Right cardiac atrium (tissue), 1 donor: ENCODE data around the gene SPDYC.

DNA sequence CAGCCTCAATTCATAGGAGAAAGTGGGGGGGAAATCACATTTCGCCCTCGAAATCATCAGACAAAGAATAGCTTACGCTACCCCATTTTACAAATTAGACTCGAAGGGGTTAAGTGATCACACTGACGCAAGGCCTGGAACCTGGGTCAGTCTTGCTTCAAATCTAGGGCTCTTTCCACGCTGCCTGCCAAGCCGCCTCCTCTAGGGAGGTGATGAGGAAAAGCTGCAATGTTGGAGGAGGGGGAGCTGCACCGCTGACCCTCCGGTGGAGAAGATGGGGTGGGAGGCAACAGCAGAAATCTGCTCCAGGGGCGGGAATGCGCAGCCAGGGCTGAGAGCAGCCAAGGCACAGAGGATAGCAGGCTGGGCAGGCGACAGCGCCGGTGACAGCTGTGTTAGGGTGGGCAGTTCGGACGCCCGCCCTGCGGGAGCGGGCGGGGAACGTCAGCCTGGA is 608 bp downstream of the SYVN1 start:
- PRO-cap = no peak

GRCh38 chr11:65169984-65170475 is at the start of gene SPDYC:
Gene SPDYC (plus strand): TSS chr11:65170233.
- PRO-cap = no peak

DNA sequence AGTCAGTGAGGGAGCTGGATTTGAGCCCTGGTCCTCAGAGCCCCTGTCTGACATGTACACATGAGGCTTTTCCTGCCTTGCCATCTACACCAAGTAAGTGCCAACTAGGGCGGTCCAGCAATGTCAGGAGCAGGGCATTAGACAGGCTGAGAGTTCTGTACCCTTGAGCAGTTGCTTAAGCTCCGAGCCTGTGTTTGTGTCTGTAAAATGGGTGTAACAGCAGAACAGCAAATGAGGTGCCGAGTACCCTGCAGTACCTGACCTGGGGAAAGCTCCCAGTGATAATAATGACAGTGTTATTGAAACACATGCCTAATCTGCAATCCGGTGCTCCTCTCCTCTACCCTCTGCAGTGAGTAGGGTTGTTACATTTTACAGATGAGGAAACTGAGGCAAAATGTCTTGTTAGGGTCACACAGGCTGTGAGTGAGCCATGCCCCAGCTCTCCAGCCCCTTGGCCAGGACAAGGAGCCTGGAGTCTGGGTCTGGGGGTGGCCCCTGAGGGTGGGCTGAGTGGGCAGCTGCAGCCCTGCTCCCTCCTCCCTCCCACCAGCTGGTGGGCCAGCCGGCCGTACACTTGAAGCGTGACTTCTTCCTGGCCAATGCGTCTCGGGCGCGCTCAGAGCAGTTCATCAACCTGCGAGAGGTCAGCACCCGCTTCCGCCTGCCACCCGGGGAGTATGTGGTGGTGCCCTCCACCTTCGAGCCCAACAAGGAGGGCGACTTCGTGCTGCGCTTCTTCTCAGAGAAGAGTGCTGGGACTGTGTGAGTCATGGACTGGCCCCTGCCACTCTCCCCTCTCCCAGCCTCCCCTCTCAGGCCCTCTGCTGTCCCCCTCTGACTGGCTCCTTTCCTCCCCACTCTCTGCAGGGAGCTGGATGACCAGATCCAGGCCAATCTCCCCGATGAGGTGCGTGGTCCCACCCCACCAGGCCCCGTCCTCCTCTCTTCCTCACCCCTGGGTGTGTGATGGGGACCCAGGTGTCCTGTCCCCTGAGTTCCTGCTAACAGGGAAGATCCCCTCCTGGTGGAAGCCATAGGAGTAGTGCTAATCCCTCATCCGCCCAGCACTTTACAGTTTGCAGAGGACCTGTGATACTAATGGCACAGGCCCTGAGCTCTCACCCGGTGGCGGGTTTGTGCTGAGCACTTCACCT is 24.6 kb downstream of the CAPN1 start:
- PRO-cap = no peak

DNA sequence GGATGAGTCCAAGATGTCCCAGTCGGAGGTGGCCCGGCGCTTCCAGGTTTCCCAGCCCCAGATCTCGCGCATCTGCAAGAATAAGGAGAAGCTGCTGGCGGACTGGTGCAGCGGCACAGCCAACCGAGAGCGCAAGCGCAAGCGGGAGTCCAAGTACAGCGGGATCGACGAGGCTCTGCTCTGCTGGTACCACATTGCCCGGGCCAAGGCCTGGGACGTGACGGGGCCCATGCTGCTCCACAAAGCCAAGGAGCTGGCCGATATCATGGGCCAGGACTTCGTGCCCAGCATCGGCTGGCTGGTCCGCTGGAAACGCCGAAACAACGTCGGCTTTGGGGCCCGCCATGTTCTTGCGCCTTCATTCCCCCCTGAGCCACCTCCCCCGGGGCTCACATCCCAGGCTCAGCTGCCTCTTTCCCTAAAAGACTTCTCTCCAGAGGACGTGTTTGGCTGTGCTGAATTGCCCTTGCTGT is 1.4 kb downstream of the TIGD3 start:
- PRO-cap = no peak

- PRO-cap = no peak
Observed at GRCh38 chr11:65381739-65382051, 751 bp downstream of the SLC25A45 start.

GRCh38 chr11:65385015-65385619 is 1.3 kb upstream of the FRMD8 start:
- PRO-cap = no peak

- PRO-cap = no peak
Observed at GRCh38 chr11:65412599-65413073, 26.2 kb downstream of the FRMD8 start.

DNA sequence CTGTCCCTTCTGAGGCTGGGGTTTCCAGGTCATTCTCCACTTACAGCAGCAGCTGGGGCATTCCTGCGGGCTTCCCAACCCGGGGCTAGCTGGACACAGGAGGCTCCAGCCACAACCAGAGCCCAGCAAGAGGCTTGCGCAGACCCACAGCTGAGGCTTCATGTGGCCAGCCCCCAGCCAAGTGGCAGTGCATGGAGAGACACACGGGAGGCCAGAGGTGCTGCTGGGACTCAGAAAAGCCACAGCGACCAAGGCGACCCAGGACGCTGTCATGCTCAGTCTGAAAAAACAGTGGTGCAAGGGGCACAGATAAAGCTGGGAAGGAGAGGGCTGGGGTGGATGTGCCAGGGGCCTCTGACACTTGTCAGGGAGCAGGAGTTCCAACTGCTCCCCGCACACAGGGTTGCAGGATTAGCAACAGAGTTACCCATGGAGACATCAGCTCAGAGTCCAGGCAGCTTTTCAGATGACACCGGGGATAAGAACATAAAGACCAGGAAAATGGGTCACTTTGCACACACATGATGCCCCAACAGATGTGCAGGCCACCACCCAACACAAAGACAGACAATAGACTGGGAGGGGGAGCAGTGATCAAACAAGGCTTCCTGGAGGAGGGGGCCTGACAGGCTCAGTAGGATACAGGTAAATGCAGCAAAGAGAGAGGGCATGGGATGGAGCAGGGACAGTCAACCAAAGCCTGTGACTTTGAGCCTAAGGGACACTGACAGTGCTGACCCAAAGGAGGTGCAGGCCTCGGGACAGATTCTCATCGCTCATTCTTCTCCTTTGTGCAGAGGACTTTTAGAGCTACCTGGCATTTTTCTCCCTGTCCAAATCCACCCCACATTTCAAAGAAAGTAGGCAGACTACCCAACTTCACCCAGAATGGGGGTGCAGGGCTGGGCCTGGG is 29.3 kb downstream of the FRMD8 start:
- PRO-cap = unidirectional peak, plus-strand start at position 662 of the sequence

DNA sequence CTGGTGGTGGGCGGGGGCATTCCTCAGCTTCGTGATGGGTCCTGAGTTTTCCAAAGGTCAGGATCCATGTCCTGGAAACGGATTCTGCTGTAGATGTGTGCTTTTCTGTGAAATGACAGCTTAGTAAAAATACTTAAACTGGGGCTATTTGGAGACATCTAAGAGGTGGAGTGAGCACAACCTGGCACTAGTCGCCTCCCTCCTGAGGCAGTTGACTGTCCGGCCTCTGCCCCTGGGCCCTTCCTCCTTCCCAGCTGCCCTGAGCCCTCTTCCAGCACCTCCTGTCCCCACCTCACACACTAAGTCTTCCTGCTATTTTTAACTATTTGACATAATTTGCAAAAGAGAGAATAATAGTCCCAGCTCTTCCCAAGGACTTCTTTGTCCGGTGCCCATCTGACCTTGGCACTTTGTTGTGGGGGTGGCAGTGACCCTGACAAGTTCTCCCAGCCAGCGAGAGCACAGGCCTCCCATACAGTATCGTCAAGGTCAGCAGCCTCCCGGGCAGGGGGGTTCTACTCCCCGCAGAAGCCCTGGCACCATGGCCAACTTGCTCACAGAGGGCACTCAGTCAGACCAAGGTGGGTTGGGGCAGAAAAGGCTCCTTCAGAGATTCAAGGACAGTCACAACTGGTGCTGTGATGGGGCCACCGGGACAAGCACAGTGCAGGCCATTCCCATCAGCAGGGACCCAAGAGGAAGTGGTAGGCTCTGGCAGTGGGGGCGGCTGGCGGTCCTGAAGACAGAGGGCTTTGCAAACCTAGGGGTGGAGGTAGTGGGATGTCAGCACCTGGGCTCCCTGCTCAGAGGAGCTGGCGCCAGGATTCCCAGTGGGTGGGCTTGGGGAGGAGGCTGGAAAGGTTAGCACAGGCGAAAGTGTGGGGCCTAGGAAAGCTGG is 30.6 kb downstream of the FRMD8 start:
- PRO-cap = no peak

DNA sequence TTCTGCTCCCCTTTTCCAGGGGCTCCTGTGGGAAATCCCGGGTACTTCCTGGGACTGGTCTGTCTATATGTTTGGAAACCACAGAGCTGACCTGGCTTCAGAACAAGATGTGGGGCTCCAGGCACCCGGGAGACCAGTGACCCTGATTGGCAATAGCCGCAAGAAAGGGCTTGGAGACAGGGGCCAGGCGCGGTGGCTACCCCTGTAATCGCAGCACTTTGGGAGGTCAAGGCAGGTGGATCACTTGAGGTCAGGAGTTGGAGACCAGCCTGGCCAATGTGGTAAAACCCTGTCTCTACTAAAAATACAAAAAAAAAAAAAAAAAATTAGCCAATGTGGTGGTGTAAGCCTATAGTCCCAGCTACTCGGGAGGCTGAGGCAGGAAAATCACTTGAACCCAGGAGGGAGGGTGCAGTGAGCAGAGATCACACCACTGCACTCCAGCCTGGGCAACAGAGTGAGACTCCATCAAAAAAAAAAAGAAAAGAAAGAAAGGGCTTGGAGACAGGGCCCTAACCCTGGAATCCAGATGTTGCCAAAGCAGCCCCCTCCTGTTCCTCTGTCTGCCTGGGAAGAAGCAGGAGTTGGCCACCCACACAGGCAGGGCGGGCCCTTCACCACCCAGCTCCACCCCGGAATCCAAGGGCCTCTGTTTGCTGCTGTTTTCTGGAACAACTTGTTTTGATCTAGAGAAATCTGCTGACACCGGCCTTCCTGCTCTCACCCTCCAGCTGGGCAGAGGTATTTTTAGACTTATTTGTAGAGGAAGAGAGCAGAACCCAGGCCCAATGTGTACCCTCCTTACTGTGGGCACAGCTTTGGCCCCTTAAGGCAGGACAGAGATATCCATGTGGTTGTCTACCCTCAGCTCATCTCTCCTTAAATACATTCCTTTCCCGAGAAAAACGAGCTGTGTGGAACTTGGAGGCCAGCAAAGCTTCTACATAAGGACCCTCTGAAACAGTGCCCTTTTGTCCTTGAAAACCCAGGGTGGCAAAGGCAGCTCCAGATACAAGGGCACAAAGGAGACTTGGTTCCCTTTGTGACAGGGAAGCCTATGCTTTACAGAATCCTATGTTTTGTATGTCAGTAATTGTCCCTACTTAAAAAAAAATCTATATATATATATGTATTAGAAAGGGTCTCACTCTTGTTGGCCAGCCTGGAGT is 33.4 kb downstream of the FRMD8 start:
- PRO-cap = bidirectional peak, plus-strand start at position 756 of the sequence, minus-strand start at position 561 of the sequence

GRCh38 chr11:65431195-65432041 is 45.0 kb downstream of the FRMD8 start:
- PRO-cap = no peak

GRCh38 chr11:65432924-65433947 is 46.8 kb downstream of the FRMD8 start:
- PRO-cap = no peak

GRCh38 chr11:65454016-65454595 is 67.7 kb downstream of the FRMD8 start:
- PRO-cap = no peak

GRCh38 chr11:65481400-65482110 is 43.3 kb upstream of the SCYL1 start:
- PRO-cap = no peak

DNA sequence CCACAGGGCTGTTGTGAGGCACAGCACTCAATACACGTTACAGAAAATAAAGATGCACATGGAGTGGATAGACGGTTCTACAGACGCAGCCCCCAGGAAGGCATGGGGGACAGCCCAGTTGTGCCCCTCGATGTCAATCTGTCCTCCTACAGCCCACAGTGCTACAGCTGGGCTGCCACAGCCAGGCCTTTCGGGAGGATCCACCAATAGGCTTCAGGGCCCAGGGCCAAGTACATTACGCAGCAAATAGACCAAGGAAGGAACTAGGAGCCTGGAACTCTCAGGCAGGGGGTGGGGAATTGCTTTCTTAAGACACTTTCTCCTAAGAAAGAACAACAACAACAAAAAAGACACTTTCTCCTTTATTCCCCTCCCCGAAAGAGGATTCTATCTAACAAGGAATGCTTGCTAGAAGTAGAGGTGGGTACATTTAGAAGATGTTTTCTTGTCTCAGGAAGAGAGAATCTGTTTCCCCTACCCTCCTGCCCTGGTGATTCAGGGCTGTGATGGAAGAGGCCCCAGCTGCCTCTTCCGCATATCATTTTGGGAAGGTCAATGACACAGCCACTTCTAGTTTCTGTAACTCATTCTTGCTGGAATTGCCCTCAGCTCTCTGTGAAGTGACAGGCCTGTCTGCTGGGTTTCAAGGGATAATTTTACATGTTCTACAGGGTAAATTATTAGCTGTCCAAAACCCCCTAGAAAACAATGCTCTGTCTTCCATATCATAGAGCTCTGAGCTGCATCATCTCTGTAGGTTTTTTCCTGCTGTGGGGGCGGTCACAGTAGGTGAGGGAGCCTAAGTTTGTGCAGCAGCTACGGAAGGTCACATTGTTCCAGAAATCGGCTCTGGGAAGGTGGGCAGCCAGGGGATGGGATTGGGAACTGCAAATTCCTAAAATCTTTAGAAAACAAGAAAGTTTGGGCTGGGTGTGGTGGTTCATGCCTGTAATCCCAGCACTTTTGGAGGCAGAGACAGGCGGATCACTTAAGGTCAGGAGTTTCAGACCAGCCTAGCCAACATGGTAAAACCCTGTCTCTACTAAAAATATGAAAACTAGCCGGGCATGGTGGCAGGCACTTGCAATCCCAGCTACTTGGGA is 32.0 kb upstream of the SCYL1 start:
- PRO-cap = bidirectional peak, plus-strand start at position 262 of the sequence, minus-strand start at position 94 of the sequence; bidirectional peak, plus-strand start at position 587 of the sequence, minus-strand start at position 505 of the sequence

GRCh38 chr11:65497494-65498482 is 27.1 kb upstream of the SCYL1 start:
- PRO-cap = bidirectional peak, plus-strand start at chr11:65497829, minus-strand start at chr11:65497462; bidirectional peak, plus-strand start at chr11:65498367, minus-strand start at chr11:65498189

DNA sequence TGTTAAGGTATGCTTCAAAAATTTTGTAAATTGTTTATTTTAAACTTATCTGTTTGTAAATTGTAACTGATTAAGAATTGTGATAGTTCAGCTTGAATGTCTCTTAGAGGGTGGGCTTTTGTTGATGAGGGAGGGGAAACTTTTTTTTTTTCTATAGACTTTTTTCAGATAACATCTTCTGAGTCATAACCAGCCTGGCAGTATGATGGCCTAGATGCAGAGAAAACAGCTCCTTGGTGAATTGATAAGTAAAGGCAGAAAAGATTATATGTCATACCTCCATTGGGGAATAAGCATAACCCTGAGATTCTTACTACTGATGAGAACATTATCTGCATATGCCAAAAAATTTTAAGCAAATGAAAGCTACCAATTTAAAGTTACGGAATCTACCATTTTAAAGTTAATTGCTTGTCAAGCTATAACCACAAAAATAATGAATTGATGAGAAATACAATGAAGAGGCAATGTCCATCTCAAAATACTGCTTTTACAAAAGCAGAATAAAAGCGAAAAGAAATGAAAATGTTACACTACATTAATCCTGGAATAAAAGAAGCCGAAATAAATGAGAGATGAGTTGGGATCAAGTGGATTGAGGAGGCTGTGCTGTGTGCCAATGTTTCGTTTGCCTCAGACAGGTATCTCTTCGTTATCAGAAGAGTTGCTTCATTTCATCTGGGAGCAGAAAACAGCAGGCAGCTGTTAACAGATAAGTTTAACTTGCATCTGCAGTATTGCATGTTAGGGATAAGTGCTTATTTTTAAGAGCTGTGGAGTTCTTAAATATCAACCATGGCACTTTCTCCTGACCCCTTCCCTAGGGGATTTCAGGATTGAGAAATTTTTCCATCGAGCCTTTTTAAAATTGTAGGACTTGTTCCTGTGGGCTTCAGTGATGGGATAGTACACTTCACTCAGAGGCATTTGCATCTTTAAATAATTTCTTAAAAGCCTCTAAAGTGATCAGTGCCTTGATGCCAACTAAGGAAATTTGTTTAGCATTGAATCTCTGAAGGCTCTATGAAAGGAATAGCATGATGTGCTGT is 22.1 kb upstream of the SCYL1 start:
- PRO-cap = no peak

DNA sequence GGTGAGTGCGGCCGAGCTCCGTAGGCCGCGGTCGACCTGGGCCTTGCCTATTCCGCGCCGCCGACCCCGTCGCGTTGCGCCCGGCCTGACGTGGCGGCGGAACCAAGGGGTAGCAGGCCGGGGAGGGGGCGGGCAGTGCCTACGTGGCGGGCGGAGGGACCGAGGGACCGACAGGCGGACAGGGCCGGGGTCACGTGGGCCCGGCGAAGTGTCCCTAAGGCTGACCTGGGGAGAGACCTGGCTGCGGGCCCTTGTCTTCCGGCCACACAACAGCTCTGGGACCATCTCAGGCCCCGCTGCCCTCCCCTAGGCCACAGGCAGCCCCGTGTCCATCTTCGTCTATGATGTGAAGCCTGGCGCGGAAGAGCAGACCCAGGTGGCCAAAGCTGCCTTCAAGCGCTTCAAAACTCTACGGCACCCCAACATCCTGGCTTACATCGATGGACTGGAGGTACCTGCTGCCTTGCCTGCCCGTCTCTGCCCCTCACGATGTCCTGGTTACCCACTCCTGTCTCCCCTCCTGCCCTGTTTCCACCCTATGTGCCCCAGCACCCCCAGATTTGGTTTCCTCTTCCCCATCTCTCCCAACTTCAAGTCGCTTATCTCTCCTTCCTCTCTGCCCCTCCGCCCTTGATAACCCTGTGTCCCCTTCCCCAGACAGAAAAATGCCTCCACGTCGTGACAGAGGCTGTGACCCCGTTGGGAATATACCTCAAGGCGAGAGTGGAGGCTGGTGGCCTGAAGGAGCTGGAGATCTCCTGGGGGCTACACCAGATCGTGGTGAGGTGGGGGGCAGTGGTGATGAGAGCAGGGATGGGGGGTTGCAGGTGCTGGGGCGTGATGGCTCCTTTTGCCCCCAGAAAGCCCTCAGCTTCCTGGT is 621 bp downstream of the SCYL1 start:
- PRO-cap = no peak

DNA sequence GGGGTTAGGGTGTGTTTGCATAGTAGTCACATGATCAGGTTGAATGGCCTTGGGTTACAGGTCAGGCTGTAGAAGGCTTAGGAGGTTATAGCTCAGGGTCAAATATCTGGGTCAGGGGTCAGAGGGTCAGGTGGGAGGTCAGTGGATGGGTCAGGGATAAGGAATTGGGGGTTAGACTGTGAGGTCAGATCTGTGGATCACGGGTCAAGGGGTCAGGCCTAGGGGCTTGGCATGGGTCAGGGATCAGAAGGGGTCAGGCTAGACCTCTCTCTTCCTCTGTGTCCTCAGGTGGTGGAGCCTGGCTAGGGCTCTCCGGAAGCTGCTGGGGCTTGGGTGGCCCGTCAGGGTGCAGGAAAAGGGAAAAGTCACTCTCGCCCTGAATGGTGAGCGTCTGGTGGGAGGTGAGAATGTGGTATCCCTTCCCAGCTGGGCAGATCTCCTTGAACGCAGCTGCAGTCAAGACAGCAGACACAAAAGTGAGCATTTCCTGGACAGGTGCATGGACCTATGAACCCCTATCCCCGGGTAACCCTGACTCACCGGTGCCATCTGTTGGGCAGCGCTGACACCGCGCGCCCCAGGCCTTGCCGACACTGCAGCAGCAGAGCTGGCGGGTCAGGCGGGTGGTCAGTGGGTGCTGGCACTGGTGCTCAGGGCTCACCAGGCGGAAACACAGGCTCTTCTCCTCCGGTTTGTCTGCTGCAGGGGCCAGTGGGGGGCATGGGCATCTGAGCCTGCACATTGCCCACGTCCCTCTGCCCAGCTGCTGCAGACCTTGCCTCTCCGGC is 6.3 kb downstream of the LTBP3 start:
- PRO-cap = no peak

DNA sequence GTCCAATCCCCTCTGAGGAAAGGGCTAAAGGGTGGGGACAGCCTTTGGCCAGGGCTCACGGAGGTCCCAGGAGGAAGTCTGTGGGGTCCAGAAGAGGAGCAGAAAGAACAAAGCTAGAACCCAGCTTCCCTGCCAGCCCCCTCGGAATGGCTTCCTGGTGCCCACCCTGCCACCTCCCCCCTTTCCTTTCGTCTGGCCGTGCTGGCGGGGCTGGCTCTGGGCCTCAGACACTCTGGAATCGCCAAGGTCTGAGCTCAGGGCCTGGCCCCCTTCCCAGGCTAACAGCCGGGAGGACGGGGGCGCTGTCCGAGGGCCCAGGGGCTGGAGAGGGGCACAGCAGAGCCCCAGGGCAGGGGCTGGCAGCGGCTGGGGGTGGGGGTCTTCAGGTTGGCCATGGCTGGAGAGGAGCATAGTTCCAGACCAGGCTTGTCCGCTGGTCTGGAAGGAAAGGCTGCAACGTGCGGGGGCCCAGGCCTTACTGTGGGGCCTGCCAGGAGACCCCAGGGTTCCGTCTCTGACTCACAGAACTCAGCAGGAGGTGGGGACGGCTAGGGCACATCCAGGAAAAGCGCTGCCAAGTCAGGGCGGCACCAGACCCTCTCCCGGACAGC is 769 bp upstream of the LTBP3 start:
- PRO-cap = bidirectional peak, plus-strand start at position 274 of the sequence, minus-strand start at position 148 of the sequence